Neutrophil (primary cell): Measurements from ENCODE around the gene TESC.

DNA sequence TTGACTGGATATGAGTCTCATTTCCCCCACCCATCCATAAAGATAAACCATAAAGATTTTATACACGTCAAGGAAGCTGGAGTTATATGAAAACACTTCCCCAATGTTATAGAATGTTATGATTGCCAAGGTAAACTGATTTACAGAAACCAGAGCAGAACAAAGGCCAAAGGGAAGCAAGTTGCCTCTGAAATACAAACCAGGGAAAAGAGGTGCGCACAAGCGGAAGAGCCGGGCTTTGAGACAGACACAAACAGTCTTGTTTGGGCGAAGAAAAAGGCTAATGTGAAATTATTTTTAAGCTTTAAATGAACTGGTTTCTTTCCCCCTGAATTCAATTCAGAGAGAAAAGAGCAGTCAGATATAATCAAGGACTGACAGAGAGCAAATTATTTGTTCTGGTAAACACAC is 536.7 kb downstream of the MED13L start:
- PRO-cap, result no peak

GRCh38 chr12:115917135-115917514 is 360.4 kb downstream of the MED13L start:
- PRO-cap, result no peak

- PRO-cap, result no peak
Measured at GRCh38 chr12:115996356-115996730, 281.1 kb downstream of the MED13L start.

- PRO-cap, result no peak
Measured at GRCh38 chr12:116204555-116205580, 72.6 kb downstream of the MED13L start.

GRCh38 chr12:116222344-116222627 is 55.2 kb downstream of the MED13L start:
- PRO-cap, result no peak

DNA sequence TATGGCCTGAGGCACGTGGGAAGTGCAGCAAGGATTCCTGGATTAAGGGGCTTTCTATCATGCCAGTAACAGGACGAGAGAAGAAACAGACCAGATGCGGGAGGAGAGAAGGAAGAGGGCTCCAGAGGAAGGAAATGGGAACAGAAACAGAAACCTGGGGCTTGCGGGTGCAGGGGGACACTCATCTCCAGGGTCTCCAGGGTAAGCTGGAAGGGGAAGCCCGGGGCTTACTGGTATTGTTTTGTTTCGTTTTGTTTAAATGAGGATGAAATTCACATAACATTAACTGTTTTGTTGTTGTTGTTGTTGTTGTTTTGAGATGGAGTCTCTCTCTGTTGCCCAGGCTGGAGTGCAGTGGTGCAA is 133.5 kb upstream of the MED13L start:
- PRO-cap, result no peak

DNA sequence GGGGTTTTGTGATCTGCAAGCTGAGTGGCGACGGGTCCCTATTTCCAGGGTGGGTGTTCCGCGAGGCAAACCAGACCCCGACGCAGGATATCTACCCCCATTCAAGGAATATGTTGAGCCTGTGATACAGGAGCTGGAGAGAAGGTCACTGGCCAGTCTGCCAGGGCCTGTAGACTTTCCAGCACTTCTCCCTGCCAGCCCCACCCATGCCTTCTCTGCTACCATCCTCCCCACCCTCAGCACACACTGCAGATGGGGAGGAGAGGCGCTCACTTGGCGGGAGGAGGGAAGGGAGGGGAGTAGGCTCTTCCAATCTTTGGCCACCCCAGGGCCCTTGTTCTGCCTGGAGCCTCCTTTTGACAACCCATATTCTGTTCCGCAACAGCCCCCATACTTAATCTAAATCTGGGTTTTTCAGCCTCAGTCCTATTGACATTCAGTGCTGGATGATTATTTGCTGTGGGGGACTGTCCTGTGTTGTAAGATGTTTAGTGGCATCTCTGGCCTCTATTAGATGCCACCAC is 102.4 kb upstream of the MAP1LC3B2 start:
- PRO-cap, result no peak

- PRO-cap, result no peak
Measured at GRCh38 chr12:116506221-116507011, 52.8 kb upstream of the MAP1LC3B2 start.

- PRO-cap, result no peak
Measured at GRCh38 chr12:116525412-116525867, 33.7 kb upstream of the MAP1LC3B2 start.

DNA sequence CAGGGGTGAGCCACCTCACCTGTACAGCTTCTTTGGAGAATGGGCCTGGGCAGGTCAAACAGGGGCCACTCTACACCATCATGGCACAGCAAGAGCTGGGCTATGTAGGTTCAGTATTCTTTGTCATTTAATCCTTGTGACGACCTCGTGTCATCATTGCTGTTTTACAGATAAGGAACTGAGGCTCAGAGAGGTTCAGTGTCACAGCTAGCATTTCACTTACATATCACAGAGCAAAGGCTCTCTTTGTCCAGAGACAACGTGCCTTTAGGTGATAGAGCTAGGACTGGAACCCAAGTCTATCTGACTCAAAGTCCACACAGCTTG is 804 bp upstream of the MAP1LC3B2 start:
- PRO-cap, result no peak

GRCh38 chr12:117005244-117005835 is 93.9 kb downstream of the TESC start:
- PRO-cap, result no peak

- PRO-cap, result no peak
Measured at GRCh38 chr12:117098514-117099875, at the start of gene TESC. TSS of gene TESC (minus strand) at chr12:117099416.

DNA sequence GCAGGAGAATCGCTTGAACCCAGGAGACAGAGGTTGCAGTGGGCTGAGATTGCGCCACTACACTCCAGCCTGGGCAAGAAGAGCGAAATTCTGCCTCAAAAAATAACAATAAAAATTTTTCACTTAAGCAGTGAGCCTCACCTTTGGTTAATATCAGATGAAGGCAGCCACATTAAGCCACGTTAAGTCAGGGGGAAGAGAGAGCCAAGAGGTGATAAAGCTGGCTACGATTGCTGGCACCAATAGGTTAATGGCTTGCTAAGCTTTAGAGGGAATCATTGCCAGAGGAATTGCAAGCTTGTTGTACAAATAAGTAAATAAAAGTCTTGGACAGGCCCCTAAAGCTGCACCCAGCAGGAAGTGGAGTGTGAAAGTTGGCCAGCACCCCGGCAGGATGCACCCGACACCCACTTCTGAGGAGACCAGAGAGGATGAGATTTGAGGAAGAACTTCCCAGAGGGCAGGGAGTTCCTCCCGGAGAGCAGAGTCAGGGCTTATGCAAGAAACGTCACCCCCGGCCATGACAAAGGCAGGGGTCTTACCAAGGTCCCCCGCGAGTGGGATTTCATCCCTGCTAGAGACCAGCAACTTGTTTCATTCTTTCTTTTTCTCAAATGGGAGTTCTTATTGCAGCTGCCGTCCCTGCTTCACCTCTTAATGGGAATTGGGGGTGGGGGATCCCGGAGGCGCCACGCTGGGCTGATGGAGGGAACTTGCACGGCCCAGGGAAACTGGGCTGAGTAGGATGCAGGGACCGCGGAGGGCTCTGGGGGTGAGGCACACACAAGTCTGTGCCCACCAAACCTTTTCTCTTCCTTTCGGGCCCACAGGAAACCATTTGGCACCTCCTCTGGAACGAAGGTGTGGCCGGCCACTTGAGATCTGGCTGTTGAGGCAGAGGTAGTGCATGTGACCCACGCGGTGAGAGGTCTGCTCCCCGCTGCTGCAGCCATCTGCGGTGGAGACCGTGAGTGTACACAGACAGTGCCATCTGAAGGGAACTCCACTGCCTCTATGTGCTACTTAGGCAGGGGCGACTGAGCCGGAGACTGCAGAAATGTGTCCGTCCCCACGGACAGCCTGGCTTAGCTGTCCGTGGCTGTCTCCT is 41.7 kb upstream of the TESC start:
- PRO-cap, result no peak

DNA sequence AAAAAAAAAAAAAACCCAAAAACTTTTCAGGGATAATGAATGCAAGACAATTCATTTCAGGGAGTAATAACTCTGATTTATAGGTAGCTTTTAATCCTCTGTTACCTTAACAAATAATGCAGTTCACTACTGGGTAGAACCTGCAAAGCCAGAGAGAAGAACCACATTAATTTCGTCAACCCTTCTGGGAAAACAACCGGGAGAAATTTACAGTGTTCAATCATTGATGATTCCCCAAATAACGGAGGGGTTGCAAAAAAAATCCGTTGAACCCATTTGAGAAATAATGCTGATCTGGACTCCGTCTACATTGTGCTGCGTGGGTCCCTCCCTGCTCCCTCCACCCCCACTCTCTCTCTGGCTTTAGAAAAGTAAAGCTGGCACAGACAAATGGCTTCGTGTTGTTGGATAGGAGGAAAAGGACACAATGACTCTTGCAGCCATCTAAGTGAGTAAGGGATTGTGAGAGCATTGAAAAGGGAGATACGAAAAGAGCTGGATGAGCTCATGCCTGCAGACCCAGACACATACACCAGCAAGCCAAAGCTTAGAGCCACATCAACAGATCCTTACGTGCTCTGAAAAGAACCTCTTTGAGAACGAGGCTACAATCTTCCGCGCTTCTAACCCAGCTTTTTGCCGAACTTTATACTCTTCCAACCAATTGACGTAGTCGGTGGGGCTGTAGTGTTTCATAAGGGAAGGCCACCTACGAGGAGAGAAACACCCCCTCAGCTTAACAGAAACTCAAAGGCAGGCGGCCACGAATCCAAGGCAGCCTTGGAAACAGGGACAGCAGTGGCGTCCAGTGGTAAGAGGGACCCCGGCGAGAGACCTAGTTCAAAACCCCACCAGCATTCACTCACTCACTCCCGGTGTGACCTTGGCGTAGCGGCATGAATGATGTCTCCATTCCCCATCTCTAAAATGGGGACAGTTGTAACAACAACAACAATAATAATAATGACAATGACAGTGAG is 1.3 kb downstream of the FBXO21 start:
- PRO-cap, result no peak

GRCh38 chr12:117189634-117190131 is 587 bp downstream of the FBXO21 start:
- PRO-cap, result no peak

GRCh38 chr12:117408120-117408385 is 46.6 kb upstream of the NOS1 start:
- PRO-cap, result no peak

DNA sequence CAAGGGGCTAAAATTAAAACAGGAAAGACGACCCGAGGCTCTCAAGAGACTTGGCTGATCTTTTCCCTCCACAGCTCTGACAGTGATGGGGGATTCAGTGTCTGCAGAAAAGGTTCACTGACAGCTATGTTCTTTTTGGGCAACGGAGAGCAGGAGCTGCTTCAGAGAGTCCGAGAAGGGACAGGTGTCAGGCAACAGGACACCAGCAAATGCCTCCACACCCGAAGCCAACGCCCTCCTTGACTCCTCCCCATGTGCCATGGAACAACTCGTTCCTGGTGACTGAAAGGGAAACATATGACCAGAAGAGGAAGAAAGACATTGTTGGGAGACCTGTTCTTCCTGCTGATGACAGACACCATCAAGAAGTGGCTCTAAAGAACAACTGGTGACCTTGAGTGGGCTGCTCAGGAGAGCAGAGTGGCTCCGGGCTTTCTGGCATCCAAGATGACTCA is 172.2 kb upstream of the NOS1 start:
- PRO-cap, result no peak

DNA sequence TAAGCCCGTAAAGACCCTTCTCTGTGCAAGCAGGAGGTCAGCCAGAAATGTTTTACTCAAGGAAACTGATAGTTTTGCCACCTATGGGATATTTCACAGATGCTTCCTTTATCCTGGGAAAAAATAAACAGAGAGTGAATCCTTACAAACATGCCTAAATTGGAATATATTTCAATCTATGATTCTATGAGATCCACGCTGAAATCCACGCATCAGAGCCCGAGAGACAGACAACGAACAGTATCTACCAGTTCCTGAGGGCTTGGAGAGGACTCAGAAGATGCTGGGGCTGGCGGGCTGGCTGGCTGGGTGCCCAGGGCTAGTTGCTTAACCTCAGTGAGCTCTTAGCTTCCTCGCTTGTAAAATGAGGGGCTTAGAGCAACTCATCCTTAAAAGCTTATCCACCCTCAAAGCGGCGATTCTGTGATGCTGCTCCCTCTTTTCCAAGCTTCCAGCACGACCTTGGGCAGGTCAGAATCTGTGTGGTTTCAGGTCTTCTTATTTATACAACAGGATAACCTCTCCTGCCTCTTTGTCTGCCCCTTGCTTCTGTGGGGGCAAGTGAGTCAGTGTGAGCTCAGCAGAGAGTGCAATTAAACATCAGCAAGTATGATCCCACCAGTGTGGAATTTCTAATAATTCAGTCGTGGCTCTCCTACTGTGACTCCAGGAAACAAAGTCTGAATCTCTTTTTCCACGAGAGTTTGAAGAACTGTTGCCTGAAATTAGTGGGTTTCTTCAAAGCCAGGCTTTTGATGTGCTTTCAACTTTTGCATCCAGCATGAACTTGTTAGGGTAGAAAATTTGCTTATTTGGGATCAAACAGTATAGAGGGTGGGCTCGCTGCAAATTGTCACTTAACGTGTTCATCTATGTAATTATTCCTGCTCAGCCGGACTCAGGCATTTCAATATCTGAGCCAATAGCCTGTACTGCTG is 281.8 kb downstream of the KSR2 start:
- PRO-cap, result no peak

- PRO-cap, result no peak
Measured at GRCh38 chr12:118063605-118064724, 3.0 kb upstream of the WSB2 start.

- PRO-cap, result no peak
Measured at GRCh38 chr12:118120318-118121608, 15.2 kb upstream of the PEBP1 start.